Left ventricle myocardium (tissue), 1 donor: ENCODE measurements around a stretch of chr2.

DNA sequence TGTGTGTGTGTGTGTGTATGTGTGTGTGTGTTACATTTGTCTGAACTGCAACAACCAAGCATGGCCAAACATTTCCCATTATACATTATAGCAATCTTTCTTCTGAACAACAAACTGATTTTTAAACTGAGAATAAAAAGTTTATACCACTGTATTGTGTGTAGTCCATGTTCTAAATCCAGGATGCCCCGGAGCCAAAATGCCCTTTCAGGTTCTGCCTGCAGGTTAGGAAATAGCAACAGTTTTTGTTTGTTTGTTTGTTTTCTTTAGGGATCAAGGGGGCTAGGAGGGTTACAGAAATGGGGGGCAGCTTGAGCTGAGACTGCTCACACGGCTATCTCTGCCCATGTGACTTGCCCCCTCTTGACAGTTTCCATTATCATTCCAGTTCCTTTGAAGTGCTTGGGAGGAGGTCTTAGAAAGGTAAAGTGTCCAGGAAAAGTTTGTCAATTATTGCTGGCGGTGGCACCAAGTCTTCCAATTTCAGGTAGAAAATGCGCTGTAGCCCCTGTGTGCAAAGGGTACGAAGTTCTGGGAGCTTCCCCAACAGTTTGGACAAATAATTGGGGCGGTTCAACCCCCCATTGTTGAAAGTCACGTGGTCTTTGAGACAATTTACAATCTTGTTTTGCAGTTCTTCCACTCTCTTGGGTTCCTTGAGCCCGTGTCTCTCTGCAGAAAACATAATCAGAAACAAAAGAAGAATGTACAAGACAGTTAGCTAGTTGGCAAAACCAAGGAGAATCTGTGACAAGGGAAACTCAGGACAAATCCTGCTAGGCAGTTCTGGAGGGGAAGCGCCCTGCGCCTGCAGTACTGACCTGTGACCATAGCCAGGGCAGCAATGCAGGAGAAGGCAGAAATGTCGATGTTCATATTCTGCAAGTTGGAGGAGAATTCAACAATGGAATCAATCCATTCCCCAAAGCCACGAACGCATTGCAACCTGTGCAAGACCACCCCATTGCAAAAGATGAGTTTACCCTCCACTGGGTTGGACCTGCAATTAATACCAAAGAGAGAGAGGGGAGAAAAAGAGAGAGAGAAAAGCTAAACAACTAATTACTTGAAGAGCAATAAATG lies 6.9 kb downstream of the NR4A2 start:
- PRO-cap: no peak

DNA sequence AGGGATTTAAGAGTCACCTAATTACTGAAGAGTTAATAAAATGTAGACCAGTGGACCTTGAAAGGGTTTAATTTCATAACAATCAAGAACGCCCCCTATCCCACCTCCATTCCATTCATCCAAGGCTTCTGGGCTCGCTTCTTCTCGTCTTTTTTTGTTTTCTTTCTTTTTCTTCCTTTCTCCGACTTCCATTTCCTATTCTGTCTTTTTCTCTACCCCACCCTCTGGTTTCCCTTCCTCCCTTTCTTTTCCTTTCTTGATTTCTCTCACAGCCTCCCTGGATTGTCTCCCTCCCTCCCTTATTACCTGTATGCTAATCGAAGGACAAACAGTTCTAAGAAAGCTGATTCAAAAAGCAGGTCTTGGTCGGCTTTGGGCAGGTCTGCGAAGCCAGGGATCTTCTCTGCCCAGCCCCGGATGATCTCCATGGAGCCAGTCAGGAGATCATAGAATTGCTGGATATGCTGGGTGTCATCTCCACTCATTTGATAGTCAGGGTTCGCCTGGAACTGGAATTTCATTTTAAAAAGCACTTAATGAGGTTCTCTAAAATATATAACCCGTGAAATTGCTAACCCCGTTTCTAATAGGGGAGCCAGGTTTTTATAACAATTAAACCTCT lies 6.0 kb downstream of the NR4A2 start:
- PRO-cap: no peak

- PRO-cap: no peak
Measured at GRCh38 chr2:156328635-156329494, 3.7 kb downstream of the NR4A2 start.

GRCh38 chr2:156492766-156493300 lies 56.7 kb downstream of the GPD2 start:
- PRO-cap: no peak

DNA sequence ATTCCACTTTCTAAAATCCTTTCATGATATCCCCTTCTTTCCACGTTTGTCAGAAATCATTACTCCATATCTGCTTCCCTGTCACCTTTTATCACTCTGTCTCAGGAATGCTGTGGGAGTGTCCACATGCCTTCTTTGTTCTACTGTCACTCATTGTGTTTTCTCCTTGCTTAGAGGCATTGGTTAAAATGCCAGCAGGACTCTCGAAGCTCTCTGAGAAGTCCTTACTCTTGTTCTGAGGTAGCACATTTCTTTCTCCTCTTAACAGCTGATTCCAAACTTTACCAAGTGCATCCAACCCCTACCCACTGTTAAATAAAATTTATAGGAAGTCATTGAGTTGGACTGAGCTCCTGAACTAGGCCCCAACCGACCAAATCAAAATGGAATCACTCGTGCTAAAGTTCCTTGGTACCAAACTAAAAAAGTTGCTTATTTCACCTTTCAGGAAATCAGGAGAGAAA lies 10.6 kb upstream of the GALNT5 start:
- PRO-cap: no peak

- PRO-cap: no peak
Measured at GRCh38 chr2:157258297-157259144, 1.0 kb downstream of the GALNT5 start.

GRCh38 chr2:157409976-157410199 lies 34.0 kb downstream of the CYTIP start:
- PRO-cap: no peak

- PRO-cap: no peak
Measured at GRCh38 chr2:157468709-157469269, 24.9 kb upstream of the CYTIP start.

GRCh38 chr2:157932623-157933191 lies 56.6 kb upstream of the ACVR1 start:
- PRO-cap: no peak

GRCh38 chr2:158099798-158100293 lies 1.8 kb upstream of the UPP2 start:
- PRO-cap: no peak

DNA sequence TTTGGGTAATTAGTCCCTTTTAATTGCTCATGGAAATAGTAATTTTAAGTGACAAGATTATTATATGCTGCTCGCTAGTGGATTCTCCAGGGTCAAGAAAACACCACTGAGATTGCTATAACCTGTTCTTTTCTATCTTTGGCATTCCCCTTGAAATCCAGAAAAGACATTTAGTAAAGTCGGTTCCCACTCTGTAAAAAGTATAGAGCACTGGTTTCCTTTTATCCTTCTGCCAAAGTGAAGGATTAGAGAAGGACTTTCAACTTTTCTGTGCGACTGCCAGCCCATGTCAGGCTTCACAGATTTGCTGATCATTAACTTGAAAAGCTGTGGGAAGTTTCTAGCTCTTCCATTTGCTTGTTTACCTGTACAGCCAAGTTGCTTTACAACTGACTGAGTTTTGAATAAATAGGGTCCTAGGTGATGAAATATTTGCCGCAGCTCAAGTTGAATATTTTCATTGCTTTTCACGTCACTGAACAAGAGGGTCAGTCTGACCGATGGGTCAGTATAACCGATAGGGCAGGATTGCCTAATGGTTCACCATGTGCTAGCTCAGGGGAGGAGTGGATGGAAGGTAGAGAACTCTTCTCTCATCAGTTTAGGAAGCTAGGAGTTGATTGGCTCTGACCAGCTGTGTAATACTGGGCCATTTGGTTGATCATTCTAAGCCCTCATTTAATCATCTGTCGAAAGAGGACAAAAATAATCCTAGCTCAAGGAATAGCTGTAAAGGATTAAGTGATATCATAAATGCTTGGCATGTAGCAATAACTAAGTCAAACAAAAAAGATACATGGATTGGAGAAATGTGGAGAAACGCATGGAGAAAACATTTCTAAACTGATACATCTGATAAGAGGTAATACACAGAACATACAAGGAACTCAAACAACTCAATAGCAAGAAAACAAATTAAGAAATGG lies 30.4 kb downstream of the UPP2 start:
- PRO-cap: no peak

GRCh38 chr2:158351149-158351914 lies 105.2 kb downstream of the CCDC148 start:
- PRO-cap: no peak

GRCh38 chr2:158631512-158632149 lies 163.5 kb upstream of the DAPL1 start:
- PRO-cap: no peak

- PRO-cap: no peak
Measured at GRCh38 chr2:159046882-159047592, 78.6 kb downstream of the TANC1 start.

DNA sequence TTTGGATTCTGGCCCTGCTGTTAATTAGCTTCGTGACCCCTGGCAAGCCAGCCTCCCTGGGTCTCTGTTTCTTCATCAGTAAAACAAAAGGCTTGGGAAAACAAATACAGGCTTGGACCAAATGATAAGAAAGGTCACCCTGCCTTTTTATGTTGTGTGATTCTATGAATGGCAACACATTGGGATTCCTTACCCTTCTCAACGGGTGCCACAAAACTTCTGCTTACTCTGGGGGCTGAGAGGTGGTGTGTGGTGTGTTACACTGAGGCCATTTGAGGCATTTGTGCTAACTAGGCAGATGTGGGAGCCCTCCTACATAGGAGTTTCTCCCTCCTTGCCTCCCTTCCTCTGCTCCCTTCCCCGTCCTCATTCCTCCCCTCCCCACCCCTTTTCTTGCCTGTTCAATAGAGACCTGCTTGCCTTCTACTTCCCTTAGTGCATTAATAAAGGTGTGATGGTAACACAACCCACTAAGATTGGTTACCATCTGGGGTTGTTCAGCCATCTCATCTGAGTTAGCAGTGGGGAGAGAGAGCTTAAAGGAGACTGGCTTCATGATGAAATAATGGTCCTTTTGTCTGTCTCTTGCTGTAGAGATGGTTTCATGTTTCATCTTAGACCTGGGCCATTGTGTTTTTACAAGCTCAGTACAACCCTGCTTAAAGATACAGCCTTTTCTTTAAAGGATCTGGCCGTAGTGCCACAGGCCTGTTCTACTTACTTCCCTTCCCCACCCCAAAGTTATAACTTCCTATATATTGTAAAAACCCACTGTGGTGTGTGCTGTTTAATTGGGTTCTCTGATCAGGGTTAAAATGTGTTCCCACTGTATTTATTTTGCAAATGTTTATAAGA lies 96.3 kb downstream of the TANC1 start:
- PRO-cap: no peak

DNA sequence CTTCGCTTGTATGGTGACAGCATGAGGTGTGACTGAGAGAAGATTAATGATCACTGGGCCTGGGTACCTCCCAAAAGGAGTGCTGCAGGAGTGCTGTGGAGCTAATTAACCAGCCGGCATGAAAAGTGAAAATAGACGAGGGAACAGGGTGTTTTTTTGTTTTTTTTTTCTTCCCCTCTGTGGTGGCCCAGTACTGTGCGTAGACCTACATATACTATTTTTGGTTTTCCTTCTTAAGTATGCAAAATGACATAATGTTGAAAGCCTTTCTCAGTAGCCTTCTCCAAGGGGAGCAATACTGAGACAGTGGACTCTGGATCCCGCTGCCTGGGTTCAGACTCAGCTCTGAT lies 122.4 kb downstream of the TANC1 start:
- PRO-cap: no peak

- PRO-cap: unidirectional peak, plus-strand start at chr2:159119992
Measured at GRCh38 chr2:159119379-159120291, 151.2 kb downstream of the TANC1 start.

DNA sequence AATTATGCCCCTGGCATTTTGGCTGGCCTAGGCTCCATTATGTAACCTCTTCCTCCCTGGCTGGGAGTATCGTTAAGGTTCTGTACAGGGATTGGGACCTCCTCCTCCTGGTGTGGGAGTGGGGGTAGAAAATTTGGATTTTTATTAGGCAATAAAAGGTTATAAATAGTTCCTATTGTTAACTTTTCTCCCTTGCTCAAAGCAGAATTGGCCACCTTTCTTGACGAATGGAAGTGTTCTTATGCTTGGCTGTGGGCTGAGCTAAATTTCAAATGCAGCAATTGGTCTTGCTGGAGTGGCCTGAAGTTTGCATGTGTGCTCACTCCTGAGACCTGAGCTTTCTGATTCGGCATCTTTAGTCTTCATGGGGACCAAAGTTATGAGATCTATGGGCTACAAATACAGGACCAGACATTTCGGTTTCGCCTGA lies 148.7 kb downstream of the WDSUB1 start:
- PRO-cap: no peak

- PRO-cap: no peak
Measured at GRCh38 chr2:159210016-159210274, 76.6 kb downstream of the WDSUB1 start.

- PRO-cap: no peak
Measured at GRCh38 chr2:159383430-159383720, 96.9 kb upstream of the WDSUB1 start.